Airway epithelial cell (primary cell): ENCODE measurements around the genes CCDC61, IGFL4, ZC3H4, CCDC9 and INAFM1.

DNA sequence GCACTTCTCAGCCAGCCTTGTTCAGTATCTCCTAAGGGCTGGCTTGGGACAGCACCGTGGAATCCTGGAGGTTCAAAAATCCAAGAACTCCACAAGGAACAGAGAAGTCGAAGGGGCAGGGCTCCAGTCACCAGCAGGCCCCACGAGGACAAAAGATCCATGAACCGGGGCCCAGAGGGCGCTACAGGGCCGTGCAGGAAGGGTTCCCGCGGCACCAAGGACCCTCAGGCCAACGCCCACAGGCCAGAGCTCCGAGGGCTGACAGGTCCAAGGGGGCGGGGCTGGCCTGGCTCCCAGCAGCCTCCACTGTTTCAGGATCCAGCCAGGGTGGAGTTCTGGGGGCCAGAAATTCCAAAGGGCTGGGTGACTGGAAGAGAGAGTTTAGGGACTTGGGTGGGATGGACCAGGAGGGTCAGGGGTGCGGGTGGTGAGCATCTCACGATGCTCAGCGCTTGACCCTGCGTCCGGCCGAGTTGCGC lies 707 bp downstream of the NANOS2 start:
- RAMPAGE, long total RNA, result no peak

- RAMPAGE, long total RNA, result no peak
Measured at GRCh38 chr19:45994428-45995828, at the start of gene CCDC61. CCDC61 (plus strand) TSS chr19:45995467.

GRCh38 chr19:46000921-46001233 lies 5.6 kb downstream of the CCDC61 start:
- RAMPAGE, long total RNA, result no peak

DNA sequence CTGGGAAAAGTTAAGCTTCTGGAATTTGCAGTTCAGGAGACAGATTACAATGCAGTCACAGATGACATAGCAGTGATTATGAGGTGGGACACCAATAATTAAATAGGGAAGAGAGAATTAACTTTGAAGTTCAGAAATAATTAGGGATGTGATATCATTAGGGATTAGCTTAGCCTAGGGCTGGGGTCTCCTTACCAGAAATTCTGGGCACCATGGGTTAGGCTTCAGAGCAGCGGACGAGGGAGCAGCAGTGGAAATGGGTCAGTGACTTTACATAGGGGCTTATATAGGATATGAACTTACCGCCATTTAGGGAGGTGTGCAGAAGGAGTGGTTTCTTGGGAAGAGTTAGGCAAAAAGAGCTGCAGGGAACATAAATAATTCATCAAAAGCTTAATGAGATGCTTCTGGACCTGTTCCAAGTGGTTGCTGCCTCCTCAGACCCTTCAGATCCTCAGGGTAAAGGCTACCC lies at the start of gene IGFL4:
Gene IGFL4 (minus strand): TSS at position 254 of the 472 bp plus-strand sequence.
- RAMPAGE, long total RNA, result no peak

GRCh38 chr19:46181497-46182108 lies 33.6 kb downstream of the IGFL2 start:
- RAMPAGE, long total RNA, result no peak

DNA sequence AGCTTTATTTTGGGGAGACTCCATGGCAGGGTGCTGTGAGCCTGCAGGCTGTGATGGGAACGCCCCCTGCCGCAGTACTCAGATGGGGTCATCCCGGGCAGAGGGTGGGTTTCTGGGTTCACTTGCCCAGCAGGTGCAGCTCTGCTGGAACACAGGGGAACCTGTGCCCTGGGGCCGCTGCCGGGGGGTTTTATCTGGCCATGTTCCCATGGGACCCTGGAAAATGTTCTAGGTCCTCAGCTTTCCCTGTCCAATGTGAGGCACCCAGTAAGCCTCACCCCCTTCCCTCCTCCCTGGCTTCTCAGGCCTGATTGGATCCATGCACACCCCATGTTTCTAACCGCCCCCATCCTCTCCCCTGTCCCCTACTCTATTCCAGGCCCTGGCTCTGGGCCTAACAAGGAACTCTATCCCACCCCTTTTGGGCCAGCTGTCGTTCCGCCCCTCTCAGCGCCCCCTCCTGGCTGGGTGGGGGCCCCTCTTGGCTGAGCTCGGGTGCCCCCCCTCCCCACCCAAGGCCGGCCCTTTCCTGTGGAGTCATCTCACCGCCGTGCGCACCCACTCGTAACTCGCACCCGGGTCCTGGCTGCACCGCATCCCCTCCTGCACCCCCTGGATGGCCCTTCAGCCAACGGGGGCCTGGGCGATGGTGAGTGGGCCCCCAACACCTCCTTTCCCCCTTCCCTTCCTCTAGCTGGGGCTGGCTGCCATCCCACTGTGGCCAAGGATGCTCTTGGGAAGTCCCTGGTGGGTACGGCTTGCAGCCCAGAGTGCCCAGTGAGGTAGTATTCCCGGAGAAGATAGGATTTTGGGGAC lies 1.2 kb downstream of the HIF3A start:
- RAMPAGE, long total RNA, result no peak

DNA sequence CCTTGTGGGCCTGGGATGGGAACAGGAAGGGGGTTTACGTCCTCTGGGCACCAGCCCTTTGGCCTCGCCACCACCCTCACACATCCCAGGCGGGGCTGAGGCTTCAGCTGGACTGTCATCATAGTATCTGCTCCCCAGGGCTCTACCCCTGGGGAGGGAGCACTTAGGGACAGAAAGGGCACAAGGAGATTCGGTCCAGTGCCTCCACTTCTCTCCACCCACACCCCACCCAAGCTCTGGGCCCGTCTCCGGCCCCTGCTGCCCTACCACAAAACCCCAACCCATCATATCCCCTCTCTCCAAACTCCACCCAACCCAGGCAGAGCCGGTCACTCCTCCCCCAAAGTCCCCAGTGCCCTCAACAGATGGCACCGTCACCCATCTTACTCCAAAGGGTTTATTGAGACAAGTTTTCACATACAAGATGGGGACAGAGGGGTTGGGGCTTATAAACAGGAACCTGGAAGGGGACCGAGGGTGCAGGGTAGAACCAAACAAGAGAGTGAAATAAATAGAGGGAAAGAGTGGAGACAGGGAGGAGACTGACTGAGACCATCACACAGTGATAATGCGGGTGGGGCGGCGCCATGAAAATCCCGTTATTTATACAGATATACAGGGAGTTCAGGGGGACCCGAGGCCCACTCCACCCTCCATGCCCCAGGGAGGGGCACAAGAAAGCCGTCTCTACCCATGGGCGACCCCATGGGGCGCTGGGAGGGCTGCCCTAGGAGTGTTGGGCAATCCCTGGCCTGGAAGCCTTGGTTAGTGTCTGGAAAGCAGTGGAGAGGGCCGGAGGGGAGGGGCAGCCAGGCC lies 2.4 kb upstream of the PRKD2 start:
- RAMPAGE, long total RNA, result no peak

DNA sequence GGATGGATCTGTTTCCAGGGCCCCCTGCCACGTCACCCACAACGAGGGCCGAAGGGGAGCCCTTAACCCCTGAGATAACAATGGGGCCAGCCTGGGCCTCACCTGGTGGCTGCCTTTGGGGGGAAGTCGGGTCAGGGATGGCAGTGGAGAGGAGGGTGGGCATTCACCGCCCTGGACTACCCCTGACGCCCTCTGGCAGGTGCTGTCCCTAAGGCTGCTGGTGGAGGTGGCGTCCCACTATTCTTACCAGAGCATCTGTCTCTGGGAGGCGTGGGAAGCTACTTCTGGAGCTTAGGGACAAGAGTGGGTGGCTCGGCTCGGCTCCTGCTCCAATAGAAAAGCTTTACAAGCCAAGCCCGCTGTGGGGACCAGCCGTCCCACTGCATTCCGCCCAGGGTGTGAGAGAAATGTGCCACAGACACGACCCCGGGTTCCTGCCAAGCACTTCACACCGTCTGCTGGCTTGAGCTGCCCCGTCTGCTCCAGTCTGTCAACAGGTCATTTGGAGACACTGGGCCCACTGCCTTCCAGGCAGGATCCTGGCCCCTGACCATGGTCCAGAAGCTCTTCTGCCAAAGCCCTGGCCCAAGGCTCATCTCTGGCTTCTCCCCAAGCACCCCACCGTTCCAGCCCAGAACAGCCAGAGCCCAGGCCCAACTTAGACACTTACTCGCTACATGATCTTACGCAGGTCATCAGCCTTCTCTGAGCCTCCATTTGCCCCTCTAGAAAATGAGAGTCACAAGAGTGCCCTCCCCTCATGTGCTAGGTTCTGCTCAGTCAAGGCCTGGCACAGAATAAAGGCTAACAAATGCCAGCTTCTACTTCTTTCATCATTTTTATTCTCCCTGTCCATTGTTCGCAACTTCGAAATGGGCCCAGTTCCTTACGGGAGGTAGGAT lies 6.5 kb upstream of the FKRP start:
- RAMPAGE, long total RNA, result no peak

- RAMPAGE, long total RNA, result no peak
Measured at GRCh38 chr19:46851206-46851402, 458 bp upstream of the AP2S1 start.

GRCh38 chr19:46898457-46899076 lies 37.8 kb downstream of the ARHGAP35 start:
- RAMPAGE, long total RNA, result no peak

DNA sequence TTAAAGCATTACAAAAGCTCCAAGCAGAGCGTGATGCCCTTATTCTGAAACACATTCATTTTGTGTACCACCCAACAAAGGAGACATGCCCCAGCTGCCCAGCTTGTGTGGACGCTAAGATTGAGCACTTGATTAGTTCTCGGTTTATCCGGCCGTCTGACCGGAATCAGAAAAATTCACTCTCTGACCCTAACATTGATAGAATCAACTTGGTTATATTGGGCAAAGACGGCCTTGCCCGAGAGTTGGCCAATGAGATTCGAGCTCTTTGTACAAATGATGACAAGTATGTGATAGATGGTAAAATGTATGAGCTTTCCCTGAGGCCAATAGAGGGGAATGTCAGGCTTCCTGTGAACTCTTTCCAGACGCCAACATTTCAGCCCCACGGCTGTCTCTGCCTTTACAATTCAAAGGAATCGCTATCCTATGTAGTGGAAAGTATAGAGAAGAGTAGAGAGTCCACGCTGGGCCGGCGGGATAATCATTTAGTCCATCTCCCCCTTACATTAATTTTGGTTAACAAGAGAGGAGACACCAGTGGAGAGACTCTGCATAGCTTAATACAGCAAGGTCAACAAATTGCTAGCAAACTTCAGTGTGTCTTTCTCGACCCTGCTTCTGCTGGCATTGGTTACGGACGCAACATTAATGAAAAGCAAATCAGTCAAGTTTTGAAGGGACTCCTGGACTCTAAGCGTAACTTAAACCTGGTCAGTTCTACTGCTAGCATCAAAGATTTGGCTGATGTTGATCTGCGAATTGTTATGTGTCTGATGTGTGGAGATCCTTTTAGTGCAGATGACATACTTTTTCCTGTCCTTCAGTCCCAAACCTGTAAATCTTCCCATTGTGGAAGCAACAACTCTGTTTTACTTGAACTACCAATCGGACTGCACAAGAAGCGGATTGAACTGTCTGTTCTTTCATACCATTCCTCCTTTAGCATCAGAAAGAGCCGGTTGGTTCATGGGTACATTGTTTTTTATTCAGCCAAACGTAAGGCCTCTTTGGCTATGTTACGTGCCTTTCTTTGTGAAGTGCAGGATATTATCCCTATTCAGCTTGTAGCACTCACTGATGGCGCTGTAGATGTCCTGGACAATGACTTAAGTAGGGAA lies 59.8 kb downstream of the ARHGAP35 start:
- RAMPAGE, long total RNA, result no peak

- RAMPAGE, long total RNA, result no peak
Measured at GRCh38 chr19:47058468-47058946, 10.1 kb upstream of the TMEM160 start.

DNA sequence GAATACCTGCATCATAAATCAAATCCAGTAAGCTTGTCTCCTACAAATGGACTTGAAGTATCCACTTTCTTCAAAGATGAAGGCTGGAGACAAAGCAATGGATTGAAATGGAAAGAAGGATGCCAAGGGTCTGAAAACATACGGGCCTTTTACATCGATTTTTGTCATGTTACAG lies 3.4 kb downstream of the ZC3H4 start:
- RAMPAGE, long total RNA, result no peak

DNA sequence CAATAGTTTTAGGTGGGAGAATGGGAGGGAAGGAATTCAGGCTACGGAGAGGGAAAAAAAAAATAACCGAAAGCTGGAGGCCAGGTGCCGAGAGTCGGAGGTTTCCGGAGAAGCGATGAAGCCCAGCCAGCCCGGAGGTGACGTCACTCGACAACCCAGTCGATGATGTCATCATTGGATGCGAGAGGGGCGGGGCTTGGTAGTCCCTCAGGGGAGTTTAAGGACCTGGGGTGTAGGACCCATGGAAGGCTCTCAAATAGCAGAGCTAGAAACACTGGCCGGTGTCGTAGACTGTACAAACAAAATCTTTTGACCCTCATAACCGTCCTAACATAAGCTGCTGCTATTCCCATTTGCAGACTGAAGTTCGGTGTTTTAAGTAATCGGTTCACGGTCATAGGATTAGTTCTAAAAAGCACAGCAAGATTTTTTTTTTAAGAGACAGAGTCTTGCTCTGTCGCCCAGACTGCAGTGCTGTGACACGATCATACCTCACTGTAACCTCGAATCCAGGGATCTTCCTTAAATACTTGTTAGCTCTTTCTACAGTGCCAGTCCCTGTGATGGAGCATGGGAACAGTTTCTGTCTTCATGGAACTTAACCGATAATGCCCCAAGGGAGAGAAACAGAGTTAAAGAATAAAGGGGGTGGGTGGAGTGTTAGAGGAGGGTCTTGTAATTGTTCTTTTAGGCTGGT lies at the start of gene ZC3H4:
Gene ZC3H4 (minus strand): TSS at position 124 of the 697 bp plus-strand sequence.
- RAMPAGE, long total RNA, result no peak

DNA sequence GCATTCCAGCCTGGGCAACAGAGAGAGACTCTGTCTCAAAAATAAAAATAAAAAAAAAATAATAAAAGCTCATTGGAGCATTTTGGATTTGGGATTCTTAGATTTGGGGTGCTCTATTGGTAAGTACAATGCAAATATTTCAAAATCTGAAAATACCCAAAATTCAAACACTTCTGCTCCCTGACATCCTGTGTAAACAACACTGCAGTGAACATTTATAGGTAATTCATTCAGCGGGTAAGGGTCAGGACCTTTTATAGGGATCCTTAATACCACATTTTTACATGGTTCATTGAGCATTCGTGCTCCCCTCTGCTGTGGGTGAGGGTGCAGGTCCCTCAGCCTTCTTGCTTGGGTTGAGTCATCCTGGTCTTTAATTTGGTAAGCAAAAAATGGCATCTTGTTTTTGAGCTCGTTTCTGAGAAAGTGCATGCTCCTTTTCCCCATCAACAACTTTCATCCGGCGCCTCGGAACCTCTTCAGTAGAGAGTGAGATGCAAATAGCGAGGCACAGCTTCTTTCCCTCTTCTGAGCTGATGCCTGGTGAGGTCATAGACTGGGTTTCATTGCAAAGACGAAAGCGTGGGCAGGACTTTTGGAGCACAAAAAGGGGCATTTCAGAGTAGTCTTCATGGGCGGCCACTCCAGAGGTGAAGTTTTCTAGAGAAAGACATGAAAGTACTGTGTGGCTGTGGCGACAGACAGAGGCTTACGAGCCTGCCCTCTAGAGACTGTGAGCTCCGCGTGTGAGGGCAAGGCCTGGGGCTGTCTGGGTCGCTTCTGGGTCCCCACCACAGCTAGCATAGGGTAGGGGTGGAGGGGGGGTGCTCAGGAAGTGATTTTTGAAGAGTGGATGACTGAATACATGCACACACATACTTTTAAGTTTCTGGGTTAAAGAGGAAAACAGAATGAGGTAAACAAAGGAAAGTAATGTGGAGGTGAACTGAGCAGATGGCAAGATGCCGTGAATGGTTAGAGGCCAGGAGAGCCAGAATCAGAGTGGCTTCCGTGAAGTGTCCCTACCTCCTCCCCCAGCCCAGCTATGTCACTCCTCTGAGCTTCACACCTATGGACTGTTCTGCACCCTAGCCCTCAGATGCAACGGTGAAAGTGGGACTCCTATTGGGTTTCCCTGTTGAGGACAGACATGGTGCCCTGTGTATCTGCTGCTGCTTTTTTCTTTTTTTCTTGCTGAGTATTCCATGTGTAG lies 44.4 kb downstream of the BBC3 start:
- RAMPAGE, long total RNA, result no peak

DNA sequence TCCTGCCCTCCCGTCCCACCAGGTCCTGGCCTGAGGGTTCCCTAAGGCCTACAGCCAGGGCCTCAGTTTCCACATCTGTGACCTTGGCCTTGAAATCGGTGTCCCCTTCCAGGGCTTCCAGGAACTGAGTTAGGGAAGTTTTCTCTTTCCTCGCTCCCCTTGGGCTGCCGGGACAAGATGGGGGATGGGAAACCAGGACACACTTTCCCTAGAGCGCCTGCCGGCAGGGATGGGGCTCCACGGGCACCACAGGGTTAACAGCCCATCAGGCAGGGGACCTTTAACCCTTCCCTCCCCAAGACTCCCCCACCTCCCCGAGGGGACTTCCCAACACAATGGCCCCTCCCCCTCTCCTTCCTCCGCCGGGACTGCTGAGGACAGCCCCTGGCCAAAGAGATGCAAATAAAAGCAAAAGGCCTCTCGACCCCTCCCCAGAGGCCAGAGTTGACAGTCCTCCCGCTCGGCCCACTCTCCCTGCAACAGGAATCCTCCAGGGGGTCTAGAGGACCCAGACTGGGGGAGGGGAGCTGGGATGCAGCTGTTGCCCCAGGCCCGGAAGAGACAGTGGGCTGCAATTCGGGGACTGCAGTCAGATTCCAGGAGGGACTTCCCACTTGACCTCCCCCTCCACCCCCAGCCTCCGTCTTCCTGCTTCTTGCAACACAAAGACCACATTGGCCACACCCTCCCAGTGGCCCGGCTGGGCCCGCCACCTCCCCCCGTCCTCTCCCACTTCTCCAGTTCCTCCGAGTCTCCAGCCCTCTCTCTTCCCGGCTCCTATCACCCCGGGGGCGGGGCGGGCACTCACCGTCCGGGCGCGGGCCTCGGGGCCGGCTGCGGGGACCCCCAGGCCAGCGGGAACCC lies 3.4 kb downstream of the BBC3 start:
- RAMPAGE, long total RNA, result no peak

DNA sequence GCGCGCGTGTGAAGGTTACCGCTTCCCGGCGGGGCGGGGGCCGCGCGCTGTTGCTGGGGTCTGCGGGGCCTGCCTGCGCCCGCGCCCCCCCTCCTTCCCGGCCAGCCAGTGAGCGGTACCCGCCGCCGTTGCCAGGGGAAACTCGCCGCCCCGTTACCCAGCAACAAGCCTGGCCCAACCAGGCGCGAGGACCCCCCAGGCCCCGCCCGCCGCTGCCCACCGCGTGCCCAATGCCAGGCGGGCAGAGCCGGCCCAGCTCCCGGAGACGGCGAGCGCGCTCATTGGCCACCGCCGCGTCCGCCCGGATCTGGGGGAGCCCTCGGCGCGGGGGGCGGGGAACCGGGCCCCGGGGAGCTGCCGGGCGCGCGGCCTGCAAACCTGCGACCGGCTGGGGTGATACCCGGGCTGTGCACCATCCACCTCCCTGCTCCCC lies 8.6 kb upstream of the BBC3 start:
- RAMPAGE, long total RNA, result no peak

DNA sequence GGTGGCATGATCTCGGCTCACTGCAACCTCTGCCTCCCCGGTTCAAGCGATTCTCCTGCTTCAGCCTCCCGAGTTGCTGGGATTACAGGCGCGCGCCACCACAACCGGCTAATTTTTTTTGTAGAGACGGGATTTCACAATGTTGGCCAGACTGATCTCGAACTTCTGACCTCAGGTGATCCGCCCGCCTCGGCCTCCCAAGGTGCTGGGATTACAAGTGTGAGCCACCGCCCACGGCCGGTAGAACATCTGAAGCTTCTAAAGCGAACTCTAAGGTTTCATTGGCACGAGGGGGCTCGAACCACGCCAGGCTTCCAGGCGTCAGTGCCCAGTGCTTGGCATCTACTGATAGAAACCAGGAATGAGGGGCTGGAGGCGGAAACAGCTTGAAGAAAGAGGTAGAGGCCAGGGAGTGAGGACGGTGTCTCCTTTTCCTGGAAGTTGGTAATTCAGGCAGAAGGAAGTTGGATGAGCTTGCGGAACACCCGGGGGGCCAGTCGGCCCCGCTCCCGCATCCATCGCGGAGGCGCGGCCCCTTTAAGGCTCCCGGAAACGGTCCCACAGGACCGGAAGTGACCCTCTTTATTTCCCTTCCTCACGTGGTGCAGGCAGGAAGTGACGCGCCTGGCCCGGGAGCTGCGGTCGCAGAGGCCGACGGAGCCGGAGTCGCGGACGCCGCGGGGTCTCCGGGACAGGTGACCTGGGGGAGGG lies at the start of gene CCDC9:
Gene CCDC9 (plus strand): TSS at position 611 of the 711 bp plus-strand sequence.
- RAMPAGE, long total RNA, result start-site peak on the plus strand centred at position 635 of the sequence, 28 bp wide, 201 and 16 reads in 2 replicates

DNA sequence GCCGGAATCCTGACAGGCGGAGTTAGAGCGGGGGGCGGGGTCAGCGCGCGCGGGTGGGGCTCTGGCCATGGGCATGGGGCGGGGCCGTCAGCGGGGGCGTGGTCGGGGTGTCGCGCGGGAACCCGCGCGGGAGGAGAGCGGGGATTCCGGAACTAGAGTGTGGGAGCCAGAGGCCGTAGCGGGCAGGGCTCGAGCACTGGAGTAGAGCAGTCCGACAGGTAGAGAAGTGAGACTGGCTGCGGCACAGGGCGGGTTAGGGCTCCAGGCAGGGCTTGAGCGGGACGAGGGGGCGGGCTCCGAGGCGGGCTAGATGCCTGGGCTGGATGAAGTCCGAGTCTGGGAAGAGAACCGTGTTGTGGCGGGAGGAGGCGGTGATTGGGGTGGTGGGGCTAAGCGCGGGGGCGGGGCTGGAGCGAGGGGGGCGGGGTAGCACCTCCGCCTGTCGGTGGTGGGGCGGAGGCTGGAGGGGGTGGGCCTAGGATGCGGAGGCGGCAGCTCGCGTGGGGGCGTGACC lies 347 bp upstream of the INAFM1 start:
- RAMPAGE, long total RNA, result no peak

GRCh38 chr19:47274795-47275115 lies at the start of gene INAFM1:
INAFM1 (plus strand) TSS chr19:47274885.
- RAMPAGE, long total RNA, result no peak